Peritoneum (tissue), 1 donor: ENCODE measurements around a stretch of chr1.

- PRO-cap = no peak
These were observed 18.5 kb upstream of the SLC25A34 start for GRCh38 chr1:15717342-15718204.

DNA sequence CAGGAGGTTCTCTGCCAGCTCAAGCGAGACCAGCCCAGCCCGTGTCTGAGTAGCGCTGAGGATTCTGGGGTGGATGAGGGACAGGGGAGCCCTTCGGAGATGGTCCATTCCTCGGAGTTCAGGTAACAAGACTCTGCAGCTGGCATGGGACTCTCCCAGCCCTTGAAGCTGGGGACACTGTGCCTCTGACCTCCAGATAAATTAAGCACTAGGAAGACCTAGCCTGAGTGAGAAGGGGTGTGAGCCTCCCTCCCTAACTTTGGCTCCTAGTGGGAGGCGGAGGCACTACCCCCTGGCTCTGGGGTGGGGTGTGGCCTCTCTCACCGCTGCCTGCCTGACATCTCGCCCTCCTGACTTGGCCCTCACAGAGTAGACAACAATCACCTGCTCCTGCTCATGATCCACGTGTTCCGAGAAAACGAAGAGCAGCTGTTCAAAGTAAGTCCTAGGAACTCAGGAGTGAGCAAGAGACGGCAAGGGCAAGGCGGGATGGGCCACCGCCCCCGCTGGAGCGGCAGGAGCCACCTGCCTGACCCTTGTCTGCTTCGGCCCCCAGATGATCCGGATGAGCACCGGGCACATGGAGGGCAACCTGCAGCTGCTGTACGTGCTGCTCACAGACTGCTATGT is 8.2 kb upstream of the SLC25A34 start:
- PRO-cap = no peak

DNA sequence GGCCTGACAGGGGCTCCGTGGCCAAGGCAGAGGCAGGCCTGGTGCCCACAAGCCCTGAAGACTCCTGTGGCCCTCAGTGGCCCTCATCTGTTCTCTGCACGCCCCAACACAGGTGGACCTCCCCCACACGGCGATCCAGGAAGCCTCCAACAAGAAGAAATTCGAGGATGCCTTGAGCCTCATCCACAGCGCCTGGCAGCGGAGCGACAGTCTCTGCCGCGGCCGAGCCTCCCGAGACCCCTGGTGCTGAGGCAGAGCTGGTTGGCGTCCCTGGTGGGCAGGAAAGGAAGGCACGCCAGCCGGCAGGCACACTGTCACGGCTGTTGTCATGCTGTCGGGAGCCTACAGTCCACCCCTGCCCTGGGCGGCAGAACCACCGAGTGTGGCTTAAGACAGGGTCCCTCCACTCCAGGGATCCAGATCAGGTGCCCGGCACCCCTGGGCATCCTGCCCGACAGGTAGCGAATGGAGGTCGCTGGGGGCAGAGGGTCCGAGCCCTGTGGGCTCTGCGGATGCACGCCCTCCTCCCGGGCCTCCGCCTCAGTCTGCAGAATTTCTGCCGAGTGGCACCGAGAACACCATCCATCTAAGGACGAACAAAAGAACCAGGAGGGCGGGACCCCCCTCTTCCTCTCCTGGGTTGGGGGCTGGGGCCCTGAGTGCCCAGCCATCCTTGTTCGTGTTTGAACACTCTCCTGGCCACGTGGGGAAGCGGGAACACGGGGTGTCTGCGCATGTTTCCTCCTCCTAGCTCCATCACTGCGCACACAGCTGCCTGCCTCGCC is 2.2 kb upstream of the SLC25A34 start:
- PRO-cap = no peak

DNA sequence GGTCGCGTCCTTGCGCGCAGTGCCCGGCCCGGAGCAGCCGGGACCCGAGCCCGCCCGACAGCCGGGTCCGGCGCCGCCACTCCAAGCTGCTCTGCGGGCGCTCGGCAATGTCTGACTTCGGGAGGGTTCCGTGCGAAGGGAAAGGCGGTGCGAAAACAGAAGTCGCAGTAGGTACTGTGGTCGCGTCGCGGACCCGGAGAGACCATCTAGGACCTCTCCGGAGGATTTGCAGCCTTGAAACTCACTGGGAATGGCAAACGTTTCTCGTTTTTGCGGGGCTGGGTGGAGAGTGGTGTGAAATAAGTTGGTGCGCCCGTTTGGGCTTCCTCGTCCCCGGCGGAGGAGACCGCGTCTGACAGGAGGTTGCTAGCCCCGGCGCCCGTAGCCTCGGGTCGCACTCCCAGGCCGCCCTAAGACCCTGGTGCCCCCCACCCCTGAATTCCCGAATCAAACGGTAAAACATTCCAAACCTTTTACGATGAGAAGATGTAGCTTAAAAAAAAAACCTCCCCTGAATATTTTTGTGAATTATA is 1.1 kb downstream of the SPEN start:
- PRO-cap = bidirectional peak, plus-strand start outside the sequence, minus-strand start at position 354 of the sequence

GRCh38 chr1:15933041-15933995 is 42.6 kb downstream of the ZBTB17 start:
- PRO-cap = no peak

- PRO-cap = no peak
These were observed 40.8 kb downstream of the ZBTB17 start for GRCh38 chr1:15935092-15935557.

GRCh38 chr1:15948812-15949628 is 26.9 kb downstream of the ZBTB17 start:
- PRO-cap = no peak

DNA sequence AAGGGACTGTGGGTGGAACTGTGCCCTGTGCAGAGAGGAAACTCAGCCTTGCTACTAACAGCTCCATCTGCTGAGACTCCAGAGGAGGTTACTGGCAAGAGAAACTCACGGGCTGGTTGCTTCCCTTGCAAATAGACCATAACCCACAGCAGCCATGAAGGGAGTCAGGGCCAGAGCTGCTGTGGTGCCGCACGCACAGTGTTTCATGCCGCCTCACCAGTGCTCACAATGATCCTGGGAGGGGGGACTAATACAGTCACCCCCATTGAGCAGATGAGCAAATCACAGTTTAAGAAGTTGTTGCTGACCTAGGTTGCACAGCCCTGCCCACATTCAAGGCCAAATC is 13.7 kb downstream of the ZBTB17 start:
- PRO-cap = no peak

GRCh38 chr1:16020096-16020878 is 1.5 kb upstream of the CLCNKA start:
- PRO-cap = no peak

DNA sequence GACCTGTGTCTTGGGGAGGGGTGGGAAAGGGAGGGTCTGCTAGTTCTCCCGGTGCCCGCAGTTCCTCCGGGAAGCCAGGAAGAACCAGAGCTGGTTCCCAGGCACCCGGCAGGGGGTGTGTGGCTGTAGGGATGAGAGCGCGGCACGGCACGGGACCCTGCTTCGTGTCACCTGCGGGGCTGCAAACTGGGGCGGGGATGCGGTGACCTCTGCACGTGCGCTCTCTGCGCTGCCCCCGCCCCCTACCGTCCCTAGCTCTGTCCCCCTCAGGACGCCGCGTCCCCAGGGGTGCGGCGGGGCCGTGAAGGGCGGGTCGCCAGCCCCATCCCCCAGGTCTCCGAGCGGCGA is 461 bp downstream of the FAM131C start:
- PRO-cap = no peak

GRCh38 chr1:16076549-16077251 is 3.2 kb upstream of the FAM131C start:
- PRO-cap = no peak

DNA sequence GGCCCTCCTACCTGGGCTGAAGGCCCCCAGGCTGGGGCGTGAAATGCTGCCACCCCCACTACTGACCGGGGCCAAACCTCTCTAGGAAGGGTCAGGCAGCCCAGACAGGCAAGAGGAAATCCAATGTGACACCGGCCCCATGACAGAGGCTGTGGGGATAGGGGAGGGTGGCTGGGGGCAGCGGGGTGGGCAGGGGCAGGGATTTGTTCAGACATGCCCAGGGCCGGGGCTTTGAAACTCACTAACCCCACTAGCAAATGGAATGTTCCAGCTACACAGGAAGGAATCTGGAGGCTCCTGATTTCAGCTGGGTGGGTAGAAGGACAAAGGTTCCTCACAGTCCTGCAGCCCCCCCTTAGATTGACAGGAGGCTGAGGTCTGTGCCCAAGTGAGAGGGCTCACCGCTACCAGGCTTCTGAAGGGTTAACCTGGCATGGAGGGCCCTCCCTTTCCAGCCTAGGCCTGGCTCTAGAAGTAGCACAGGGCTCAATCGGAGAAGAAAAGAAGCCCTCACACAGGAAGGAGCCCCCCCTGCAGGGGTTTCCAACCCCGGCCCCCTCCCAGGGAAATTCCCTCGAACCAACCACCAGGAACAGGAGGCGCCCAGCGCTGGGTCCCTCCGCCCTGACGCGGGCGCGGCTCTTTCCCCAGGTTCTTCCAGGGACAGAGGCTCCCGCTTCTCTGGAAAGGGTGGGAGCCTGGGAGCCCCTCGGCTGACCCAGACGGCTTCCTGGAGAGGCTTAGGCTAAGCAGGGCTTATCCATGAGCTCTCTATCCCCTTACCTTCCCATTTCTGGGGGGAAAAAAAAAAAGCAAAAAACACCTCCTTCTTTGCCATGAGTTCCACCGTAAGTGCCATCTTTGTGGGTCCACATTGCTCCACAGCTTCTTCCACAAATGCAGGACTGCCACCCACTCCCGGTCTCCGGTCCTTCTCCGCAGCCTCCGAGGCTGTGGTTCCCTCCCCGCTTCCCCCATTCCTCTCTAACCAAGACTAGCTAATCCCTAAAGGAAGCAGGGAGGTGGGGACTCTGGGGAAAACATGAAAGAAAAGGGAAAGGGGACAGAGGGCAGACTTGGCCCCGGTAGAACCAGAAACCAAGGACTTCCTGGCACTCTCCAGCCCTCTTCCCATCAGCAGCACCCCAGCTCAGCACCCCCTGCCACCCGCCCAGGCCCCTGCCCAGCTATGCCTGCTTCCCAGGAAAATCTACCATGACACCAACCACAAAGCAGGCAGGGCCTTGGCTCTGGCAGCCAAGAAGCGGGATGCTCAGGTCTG is 3.1 kb downstream of the EPHA2 start:
- PRO-cap = no peak

DNA sequence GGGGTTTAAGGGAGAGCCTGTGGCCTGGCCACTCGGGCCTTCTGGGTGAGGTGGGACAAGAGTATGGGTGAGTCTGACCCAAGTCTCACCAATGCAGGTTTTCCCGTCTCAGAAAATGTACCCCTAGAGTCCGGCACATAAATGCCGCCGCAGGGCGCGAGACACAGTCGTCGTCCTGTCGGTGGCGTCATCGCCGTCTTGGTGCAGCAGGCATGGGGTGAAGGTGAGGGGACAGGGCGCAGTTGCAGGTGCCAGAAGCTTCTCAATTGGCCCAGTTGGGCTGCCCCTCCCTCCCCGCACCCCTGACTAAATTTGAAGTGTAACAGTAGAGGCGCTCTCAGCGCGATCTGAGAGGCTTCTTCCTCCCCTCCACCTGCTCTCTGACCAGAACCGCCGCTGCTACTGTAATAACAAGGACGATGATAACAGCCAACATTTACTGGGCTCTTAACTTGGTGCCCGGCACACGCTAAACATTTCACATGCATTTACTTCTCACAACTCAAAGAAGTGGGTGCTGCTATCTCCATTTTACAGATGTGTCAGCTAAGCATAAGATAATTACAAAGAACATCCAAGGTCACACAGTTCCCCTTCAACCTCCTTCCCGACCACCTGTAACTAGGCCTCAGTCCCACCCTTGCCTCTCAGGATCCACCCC is 8.6 kb downstream of the CPLANE2 start:
- PRO-cap = no peak

DNA sequence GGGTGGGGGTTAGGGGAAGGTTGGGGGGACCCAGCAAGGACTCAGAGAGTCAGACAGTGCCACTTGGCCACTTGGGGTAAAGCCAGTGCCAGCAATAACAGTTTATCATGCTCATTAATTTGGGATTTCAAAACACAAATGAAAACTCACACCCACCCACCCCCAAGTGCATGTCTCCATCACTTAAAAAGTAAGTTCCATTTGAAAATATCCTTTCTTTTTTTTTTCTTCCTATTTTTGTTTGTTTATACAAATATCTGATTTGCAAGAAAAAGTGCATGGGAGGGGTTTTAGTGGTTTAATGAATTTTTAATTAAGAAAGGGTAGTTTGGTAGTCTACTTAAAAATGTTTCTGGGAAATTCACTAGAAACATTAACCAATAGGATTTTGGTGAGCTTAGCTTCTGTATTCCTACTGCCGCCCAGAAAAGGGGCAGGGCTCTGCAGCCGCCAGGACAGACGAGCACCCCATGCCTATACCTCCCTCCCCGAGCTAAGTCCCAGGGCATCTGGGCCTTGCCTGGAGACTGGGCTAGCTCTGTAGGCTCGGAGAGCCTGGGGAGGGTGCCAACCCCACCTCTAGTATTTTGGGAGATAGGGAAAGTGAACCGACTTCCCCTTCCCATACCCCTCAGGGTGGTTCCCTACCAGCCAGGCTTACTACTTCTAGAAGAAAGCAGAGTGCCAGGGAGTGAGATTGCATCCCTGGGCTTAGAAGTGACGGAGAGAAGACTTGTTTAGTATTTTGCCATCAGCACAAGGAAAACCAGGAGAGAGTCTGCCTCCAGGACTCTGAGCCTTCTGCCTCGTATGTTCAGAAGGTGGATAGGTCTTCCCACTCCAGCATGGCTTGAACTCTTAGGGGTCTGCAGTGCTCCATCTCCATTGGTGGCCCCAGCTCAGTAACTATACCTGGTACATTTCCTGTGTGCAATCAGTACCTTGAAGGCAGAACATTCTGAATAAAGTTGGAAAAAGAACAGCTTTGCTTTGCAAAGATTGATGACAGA is 28.7 kb downstream of the SZRD1 start:
- PRO-cap = no peak

- PRO-cap = no peak
These were observed 105.3 kb downstream of the NECAP2 start for GRCh38 chr1:16545821-16546285.

DNA sequence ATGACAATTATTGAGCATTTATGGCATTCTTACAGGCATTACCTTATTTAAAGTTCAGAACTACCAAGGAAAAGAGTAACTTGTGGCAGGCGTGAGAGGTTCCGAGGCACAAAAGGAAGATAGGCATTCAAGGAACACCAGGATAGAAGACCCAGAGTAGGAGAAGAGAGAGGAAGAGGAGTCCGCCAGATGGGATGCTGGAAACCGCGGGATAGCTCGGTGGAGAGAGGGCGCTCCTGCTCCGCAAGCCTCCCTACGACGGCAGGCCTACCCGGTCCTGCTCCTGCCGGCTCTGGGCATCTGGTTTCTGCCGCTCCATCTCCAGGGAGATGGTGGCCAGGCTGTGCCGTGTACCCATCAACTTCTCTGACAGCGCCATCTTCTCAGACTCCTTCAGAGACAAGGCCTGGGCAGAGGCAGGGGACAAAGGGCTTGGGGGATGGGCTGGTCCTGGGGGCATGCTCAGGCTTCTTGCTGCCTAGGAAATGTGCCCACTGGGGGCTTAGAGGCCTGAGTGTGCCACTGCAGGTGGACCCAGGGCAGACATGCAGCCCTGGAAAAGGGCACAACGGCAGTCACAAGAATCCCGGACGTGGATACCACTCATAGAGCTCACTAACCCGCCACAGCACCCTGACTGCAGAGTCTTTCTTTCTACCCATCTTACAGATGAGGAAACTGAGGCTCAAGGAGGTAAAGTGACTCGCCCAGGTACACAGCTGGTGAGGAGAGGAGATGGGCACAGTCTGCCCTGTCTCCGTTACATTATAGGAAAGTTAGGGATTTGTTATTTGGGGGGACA is 178.4 kb downstream of the NECAP2 start:
- PRO-cap = no peak

- PRO-cap = no peak
These were observed 24.6 kb downstream of the MFAP2 start for GRCh38 chr1:16955673-16956339.

GRCh38 chr1:17141816-17142256 is 22.6 kb upstream of the PADI2 start:
- PRO-cap = no peak

DNA sequence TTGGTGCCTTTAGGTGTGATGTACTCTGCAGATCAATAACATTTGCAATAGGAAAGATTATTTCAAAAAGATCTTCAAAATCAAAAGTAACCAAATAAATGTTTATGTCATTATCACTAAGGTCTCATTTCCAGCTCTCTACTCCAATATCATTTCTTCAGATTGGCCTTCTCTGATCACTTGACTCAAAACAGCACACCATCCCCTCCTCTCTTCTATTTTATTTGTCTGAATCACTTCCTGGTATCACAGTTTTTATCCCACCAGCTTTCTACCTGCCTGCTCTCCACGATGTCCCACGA is 3.8 kb upstream of the PADI1 start:
- PRO-cap = no peak

DNA sequence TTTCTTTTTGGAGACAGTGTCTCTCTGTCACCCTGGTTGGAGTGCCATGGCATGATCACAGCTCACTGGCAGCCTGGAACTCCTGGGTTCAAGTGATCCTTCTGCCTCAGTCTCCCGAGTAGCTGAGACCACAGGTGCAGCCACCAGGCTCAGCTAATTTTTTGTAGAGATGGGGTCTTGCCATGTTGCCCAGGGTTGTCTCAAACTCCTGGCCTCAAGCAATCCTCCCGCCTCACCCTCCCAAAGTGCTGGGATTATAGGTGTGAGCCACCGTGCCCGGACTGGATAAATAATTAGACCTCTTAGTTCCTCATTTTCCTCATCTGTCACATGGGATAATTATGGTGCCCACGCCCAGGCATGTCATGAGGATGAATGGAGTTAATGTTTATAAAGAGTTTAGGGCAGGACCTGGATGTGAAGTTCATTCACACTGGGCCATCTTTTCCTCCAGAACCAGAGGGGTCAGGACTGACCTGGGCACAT is 23.7 kb downstream of the PADI3 start:
- PRO-cap = no peak